ENCODE measurements around a stretch of chr10.

- PRO-cap, 2 experiments: peak in 2 of 2 experiments; most common minus-strand start chr10:1048886 (in 2)
- RAMPAGE, long total RNA, 5 experiments: start-site peak on the minus strand in 3 of 5 experiments, at chr10:1048882-1048942 at its widest, 343 to 1,105 reads per replicate
These were observed 214 bp downstream of the IDI1 start for GRCh38 chr10:1048827-1048983.

GRCh38 chr10:1293629-1294357 is 237.6 kb downstream of the WDR37 start:
- PRO-cap, 2 experiments: no peak in any of the 2 experiments
- RAMPAGE, long total RNA, 5 experiments: no peak in any of the 5 experiments

DNA sequence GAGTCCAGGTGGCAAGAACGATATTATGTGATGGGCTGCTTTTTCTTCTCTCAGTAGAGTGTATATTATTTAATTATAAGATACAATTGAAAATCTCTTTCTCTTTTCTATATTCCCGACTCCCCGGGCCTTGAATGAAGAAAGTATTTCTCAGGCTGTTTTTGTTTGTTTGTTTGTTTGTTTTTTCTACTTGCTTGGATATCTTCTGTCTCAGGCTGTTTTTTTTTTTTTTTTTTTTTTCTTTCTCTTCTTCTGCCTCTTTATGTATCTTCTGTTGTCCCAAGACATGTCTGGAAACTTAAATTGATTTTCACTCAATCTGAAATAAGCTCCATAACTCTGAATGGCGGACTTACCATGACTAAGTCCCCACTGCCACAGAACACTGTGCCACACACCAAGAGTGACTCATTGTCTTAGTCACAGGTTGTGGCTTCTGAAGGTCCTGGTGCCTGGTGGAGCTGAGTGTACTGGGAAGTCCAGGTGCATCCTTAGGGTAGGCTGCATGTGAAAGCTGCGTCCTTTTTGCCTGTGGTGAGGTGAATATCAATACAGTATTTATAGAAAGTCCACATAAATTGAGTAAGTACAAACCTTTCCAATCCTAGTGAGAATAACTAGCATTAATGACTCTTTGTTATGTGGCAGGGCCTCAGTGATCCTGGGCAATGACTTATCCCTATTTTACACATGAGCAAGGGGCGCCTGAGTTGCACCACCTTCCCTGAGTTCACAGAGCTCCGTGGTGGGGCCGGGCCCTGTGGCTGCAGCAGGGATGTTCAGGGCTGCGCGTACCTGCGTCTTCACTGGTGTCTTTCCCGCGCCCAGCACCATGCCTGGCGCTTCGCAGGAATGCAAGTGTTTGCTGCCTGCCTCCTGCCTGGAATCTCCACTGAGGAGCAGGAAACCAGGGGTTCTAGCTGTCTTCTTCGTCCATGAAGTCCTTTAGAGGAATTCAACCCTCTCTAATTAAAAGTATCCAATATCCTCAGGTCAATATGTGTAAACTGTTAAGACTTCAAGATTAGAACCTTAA is 4.2 kb downstream of the PFKP start:
- PRO-cap, 2 experiments: no peak in any of the 2 experiments
- RAMPAGE, long total RNA, 5 experiments: no peak in any of the 5 experiments

- PRO-cap, 2 experiments: no peak in any of the 2 experiments
- RAMPAGE, long total RNA, 5 experiments: no peak in any of the 5 experiments
These were observed 24.0 kb downstream of the PFKP start for GRCh38 chr10:3091265-3091746.

DNA sequence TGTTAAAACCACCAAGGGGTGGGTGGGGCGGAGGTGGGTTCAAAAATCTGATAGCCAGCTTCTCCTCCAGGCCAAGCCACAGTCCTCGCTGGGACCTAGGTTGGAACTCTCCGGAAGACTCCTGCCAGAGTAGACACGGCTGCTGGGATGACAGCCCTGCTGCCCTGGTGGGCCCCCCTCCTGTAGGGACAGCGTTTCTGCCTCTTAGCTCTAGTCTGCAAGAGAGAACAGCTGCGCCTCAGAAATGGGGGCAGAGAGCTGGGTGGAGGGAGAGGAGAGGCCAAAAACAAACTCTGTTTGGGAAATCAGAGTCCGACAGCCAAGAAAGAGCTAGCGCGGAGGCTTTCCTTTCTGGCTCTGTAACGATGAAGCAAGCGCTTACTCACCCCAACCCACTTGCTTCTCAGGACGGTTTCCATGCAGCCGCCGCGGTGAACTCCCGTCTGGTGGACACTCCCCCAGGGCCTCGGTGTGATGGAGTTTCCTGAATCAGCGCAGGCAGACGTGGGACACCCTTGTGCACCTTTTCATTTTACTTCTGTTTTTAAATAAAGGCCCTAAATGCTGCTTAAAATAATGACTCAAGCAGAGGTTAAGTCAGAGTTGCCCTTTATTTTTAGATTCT is 35.3 kb downstream of the PITRM1 start:
- PRO-cap, 2 experiments: peak in 1 of 2 experiments; most common plus-strand start position 311 of the sequence (in 1)
- RAMPAGE, long total RNA, 5 experiments: no peak in any of the 5 experiments

GRCh38 chr10:3173365-3173689 is 745 bp upstream of the PITRM1 start:
- PRO-cap, 2 experiments: no peak in any of the 2 experiments
- RAMPAGE, long total RNA, 5 experiments: no peak in any of the 5 experiments

DNA sequence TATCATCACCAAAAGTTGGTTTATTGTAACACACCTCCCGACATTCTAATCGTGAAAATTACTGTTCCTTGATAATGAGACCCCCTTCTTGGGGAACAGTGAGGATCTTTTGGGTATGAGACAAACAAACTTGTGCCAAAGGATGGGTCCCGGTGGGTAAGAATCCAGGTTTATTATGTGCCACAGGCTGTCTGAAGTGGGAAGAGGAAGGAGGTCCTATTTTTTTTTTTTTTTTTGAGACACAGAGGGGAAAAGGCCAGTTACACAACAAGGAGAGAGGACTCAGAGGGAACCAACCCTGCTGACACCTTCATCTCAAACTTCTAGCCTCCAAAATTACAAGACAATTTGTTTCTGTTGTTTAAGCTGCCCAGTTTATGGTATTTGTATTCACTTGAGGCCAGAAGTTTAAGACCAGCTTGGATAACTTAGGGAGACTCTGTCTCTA is 9.2 kb upstream of the PITRM1 start:
- PRO-cap, 2 experiments: peak in 1 of 2 experiments; most common plus-strand start position 199 of the sequence (in 1)
- RAMPAGE, long total RNA, 5 experiments: no peak in any of the 5 experiments

DNA sequence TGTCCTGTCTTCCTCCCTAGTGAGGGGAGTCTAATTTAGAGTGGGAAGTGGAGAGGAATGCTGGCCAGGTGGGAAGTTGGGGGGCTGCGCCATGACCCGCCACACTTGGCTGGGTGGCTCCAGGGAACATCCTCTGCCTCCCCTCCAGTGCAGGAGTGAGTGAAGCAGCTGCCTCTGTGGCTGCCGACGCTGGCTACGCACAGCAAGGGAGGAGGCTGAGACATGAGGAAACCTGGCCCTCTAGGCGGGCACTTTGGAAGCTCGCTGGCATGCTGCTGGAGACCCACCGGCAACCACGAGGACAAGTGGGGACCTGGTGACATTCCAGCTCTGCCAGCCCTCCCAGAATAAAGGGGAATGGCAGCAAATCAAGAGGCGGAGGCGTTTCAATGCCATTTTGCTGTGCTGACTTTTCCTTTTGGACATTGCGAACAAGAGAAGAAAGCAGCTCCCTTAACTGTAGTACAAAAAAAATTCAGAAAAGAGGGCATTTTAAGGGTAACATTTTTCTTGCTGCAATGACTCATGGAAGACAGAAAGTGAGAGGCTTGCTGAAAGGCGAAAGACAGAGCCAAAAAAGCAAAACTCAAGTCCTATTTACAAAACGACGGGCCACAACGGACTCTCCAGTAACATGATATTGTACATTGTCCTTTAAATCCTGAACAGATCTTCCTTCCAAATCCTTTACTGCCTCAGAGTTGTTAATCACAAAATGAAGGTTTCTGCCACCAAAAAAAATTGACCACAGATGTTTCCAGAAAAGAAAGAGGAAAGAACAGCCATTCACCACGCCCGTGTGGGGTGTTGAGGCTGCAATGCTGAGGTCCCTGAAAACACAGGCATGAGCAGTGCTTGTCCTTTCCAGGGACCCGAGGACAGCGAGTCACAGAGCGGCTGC is 121.3 kb upstream of the PITRM1 start:
- PRO-cap, 2 experiments: no peak in any of the 2 experiments
- RAMPAGE, long total RNA, 5 experiments: no peak in any of the 5 experiments

DNA sequence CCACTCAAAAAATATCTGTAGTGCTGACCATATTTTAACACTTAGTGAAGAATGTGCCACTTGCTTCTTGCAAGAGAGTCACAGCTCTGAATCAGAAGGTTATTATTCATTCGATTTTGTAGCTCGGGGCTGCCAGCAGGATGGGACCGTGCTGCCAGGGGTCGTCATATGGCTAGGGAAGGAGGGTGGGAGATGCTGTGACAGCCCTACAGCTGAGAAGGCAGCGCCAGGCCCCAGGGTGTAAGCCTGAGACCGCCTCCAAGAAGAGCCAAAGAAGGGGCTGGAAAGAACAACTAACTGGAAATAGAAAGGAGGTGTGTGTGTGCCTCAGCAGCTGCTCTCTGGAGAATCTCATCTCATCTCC is 152.2 kb upstream of the PITRM1 start:
- PRO-cap, 2 experiments: no peak in any of the 2 experiments
- RAMPAGE, long total RNA, 5 experiments: no peak in any of the 5 experiments

- PRO-cap, 2 experiments: no peak in any of the 2 experiments
- RAMPAGE, long total RNA, 5 experiments: no peak in any of the 5 experiments
These were observed 280.4 kb upstream of the PITRM1 start for GRCh38 chr10:3452988-3453397.

DNA sequence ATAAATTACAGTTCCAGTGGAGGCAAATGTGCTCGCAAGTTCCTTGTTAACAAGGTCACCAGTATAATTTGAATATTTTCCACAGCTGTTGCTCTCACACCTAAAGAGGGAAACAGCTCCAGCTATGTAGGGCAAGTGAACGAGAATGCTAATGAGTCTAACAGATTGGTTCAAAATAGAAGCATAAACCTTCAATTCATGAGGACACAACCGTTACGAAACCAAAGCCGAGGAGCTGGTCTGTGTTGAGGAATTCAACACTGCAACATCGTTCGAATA is 161.3 kb downstream of the KLF6 start:
- PRO-cap, 2 experiments: no peak in any of the 2 experiments
- RAMPAGE, long total RNA, 5 experiments: no peak in any of the 5 experiments

DNA sequence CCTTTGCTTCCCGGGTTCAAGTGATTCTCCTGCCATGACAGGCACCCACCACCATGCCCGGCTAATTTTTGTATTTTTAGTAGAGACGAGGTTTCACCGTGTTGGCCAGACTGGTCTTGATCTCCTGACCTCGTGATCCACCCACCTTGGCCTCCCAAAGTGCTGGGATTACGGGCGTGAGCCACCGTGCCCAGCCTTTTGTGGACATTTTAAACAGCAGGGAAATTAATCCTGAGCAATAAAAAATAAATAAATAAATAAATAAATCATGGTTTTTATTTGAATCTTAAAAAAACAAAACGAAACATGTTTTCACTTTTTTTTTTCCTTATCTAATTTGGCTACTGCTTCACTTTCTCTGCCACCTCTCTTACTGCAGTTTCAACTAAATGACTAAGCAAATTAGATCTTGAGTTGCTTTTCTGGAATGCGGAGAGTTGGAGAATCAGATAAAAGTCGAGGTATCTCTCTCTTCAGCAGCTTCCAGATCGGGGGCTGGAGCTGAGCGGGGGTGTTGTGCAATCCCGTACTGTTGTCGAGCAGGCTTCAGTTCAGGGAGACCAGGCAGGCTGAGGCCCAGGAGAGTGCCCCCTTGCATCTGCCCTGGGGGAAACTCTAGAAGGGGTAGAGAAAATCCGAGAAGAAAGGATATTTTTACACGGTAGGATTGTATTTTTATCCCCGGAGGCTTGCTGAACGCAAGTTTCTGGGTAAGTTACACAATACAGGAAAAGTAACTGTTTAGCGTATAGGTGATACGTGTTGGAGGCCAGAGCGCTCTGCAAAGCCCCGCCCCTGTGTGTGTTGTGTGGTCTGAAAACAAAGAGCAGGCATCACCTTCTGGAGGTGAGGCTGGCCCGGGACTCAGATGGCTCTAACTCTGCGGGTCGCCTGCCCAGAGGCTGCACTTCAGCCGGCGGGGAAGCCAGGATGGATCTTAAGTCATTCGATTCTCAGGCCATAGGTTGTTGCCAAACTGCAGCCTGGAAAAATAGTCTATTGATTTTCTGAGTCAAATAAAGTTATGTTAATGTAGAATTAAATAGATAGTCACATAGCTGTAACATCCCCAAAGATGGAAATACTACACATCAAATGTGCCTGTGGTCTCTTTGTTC is 116.7 kb downstream of the KLF6 start:
- PRO-cap, 2 experiments: peak in 2 of 2 experiments; most common plus-strand start position 549 of the sequence (in 2); most common minus-strand start position 528 of the sequence (in 1)
- RAMPAGE, long total RNA, 5 experiments: no peak in any of the 5 experiments

DNA sequence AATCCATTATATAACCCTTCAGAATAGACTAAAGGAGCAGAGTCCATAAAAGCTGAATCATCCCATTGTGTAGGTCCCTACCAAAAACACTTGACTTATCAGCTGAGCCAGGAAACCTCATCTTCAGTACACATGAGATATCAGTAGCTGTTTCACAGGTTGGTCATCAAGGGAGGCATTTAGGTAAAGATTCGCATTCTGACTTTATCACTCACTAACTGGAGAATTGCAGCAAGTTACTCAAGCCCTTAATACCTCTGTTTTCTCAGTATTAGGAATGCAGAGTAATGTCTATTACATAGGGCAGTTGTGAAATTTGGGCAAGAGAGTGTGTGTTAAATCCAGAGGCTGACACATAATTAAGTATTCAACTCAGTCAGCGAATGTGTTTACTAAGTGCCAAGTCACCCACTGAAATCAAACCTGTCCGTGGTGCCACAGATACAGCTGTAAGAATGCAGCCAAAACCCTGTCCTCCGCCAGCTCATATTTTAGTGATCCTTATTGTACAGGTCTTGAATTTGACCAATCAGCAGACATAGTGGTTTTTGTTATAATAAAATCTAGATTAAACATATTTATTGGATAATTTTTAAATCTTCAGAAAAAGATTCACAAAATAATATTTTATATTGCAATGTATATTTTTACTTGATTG is 44.5 kb downstream of the KLF6 start:
- PRO-cap, 2 experiments: no peak in any of the 2 experiments
- RAMPAGE, long total RNA, 5 experiments: no peak in any of the 5 experiments

GRCh38 chr10:3776314-3776654 is 8.7 kb downstream of the KLF6 start:
- PRO-cap, 2 experiments: no peak in any of the 2 experiments
- RAMPAGE, long total RNA, 5 experiments: no peak in any of the 5 experiments

- PRO-cap, 2 experiments: no peak in any of the 2 experiments
- RAMPAGE, long total RNA, 5 experiments: no peak in any of the 5 experiments
These were observed 4.0 kb downstream of the KLF6 start for GRCh38 chr10:3781015-3781454.

DNA sequence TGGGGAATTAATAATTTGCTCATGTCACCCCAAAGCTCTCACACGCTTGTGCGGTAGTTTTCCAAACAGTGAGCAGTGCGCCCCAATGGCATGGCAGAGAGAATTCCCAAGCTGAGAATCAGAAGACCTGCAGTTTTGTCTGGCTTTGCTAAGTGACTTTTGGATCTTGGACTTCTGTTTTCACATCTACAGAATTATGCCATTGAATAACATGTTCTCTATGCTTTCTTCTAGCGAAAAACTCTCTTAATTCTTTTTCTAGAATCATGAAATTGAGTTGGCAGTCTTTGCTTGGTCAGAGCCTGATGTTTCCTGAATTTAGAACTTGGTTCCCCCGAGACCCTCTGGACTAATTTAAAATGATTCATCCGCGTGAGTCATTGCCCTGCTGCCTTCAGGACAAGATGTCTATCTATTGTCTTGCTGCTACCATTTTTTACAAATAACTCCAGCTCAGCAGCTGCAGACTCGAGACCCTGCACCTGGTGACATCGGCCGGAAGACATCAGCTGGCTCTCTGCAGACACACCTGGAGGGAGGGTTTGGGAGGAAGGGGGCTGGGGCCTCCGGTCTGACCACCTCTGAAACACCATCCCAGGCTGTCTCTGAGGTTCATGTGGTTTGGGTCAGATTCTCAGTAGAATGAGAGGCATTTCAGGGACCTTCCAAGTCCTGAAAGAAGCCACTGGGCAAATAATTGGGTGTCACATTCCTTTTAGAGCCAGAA is 20.8 kb upstream of the KLF6 start:
- PRO-cap, 2 experiments: peak in 1 of 2 experiments; most common minus-strand start position 314 of the sequence (in 1)
- RAMPAGE, long total RNA, 5 experiments: no peak in any of the 5 experiments

DNA sequence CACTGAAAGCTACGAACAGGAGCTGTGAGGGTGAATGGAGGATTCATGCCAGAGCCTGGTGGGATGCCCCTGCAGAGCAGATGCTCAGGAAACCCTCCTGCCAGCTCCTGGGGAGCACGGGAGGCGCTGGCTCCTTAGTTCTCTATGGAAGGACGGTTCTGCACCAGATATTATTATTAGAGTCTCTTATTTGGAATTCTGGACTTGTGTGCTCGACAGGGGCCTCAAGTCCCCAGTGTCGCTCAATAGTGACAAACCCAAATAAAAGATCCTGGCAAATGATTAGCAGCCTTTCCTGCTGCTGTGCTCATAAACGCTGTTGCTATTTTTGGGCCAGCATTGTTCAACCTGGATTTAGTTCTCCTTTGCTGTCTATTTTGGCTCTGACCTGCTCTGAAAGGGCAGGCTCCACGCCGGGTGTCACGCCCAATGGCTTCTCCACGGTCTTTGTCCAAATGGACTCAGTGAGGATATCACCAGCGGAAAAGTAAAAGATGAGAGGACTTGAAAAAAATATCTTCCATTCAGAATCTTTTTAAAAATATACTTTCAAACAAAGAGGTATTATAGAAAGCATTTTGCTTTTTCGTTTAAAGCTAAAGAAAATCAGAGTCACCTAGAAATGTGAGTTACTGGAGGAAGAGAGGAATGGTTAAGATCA is 23.1 kb upstream of the KLF6 start:
- PRO-cap, 2 experiments: peak in 1 of 2 experiments; most common plus-strand start position 464 of the sequence (in 1); most common minus-strand start position 262 of the sequence (in 1)
- RAMPAGE, long total RNA, 5 experiments: no peak in any of the 5 experiments

- PRO-cap, 2 experiments: no peak in any of the 2 experiments
- RAMPAGE, long total RNA, 5 experiments: no peak in any of the 5 experiments
These were observed 89.9 kb upstream of the KLF6 start for GRCh38 chr10:3874775-3875381.

DNA sequence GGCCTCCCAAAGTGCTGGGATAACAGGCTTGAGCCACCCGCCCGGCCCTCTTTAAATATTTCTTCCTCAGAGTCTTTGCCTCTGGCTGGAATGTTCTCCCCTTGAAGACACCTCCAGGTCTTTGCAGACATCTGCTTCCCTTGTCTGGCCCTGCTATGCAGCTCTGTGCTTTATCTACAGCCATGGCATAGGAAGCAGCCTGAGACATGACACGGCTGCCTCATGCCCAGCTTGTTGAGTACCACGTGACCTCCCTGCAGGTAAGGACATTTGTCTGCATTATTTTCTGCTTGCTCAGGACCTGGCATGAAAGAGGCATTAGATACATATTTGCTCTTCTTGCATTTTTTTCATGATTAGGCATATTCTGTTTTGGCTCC is 113.8 kb upstream of the KLF6 start:
- PRO-cap, 2 experiments: no peak in any of the 2 experiments
- RAMPAGE, long total RNA, 5 experiments: no peak in any of the 5 experiments

- PRO-cap, 2 experiments: no peak in any of the 2 experiments
- RAMPAGE, long total RNA, 5 experiments: no peak in any of the 5 experiments
These were observed 124.3 kb upstream of the KLF6 start for GRCh38 chr10:3909205-3909876.